ENCODE data around the gene SRBD1.

DNA sequence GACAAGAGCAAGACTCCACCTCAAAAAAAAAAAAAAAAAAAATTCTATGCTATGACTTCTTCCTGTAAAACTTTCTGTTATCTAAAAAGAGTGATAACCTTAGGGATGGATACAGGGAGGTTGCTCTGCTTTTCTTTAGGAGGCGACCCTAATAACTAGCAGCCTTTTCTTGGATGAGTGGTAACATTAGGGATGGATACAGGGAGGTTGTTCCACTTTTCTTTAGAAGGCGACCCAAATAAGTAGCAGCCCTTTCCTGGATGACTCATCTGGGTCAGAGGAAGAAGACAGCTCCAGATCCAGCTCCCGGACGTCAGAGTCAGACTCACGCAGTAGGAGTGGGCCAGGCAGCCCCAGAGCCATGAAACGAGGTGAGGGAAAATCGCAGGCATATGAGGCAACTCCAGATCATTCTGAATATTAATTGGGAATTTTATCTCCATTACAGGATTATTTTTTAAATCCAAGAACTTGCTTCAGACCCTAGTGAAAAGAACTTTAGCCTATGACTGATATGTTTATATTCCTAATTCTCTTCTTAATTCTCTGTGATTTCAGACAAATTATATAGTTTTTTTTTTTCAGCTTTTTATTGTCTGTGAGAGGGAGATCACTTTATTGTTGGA, 31.1 kb upstream of the C1GALT1C1L start:
- PRO-cap, 2 experiments = no peak in any of the 2 experiments

DNA sequence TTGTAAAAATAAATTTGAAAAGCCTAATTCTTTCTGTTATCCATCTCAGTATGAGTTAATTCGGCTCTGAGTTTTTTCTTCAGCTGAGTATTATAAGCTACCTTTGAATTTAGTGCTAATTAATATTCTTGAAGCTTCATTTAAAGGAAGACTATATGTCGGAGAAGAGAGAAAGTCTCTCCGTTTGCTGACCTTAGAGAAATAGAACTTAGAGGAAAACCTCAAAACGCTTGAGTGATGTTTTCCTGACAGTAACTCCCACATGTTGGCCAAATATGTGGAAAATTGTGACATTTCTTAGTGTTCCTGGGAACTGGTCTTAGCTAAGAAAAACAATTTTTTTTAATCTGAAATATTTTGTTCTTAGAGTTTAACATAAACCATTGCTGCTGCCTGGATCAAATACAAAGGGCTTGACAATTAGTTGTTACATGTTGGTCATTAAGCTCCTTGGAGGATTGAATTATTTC, 16.2 kb downstream of the DYNC2LI1 start:
- PRO-cap, 2 experiments = no peak in any of the 2 experiments

GRCh38 chr2:43826266-43826598, 12.4 kb downstream of the ABCG5 start:
- PRO-cap, 2 experiments = no peak in any of the 2 experiments

GRCh38 chr2:43842252-43842775, 3.5 kb downstream of the ABCG8 start:
- PRO-cap, 2 experiments = no peak in any of the 2 experiments

DNA sequence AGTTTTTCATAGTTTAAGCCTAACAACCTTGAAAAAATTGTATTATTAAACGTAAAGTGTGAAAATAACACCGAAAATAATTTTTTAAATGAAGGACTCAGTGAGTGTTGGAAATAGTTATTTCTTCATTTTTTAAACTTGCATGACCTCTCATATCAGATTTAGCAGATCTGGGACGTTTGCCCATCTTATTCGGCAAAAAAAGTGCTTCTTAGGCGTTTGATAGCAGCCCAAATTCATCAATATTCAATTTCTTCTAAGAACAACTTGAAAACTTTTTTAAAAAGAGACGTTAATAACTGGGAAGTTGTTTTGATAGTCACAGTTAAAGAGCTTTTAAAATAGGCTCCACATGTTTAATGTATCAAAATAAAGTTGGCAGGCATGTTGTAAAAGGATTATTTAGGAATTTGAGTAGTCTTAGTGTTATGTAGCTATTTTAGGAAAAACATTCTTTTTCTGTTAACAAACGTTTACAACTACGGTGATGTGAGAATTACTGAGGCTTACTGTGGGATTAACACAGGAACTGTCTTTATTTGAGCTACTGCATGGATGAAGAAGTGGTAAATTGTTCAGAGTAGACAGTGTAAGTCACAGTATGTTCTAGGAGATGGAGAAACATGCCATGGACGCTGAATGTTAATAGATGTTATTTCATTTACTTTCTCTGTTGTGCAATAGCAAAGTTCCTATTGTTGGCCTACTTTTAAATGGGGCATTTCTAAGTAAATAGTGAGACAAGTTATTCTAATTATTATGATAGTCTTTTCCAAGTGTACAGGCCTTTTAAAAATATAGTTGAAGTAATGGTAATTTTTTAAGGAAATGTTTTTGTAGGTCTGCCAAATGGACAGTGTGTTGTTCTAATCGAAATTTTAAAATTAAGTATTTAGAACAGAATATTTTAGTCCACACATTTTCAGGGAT, 1.6 kb downstream of the PPM1B start:
- PRO-cap, 2 experiments = peak in 1 of 2 experiments; most common minus-strand start position 511 of the sequence (in 1)

DNA sequence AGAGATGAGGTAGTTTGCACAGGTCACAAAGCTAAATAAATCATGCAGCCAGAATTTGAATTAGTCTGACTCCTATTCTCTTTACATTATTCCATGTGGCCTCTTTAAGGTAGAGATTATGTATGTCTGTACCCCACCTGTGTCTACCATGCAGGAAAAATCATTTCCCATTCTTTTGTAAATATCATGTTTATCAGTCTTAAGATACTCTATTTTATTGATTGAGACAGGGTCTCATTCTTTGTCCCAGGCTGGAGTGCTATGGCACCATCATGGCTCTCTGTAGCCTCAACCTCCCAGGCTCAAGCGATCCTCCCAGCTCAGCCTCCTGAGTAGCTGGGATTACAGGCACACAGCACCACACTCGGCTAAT, 52.7 kb upstream of the SLC3A1 start:
- PRO-cap, 2 experiments = no peak in any of the 2 experiments

GRCh38 chr2:44777475-44778012, 164.0 kb upstream of the SIX3 start:
- PRO-cap, 2 experiments = no peak in any of the 2 experiments

DNA sequence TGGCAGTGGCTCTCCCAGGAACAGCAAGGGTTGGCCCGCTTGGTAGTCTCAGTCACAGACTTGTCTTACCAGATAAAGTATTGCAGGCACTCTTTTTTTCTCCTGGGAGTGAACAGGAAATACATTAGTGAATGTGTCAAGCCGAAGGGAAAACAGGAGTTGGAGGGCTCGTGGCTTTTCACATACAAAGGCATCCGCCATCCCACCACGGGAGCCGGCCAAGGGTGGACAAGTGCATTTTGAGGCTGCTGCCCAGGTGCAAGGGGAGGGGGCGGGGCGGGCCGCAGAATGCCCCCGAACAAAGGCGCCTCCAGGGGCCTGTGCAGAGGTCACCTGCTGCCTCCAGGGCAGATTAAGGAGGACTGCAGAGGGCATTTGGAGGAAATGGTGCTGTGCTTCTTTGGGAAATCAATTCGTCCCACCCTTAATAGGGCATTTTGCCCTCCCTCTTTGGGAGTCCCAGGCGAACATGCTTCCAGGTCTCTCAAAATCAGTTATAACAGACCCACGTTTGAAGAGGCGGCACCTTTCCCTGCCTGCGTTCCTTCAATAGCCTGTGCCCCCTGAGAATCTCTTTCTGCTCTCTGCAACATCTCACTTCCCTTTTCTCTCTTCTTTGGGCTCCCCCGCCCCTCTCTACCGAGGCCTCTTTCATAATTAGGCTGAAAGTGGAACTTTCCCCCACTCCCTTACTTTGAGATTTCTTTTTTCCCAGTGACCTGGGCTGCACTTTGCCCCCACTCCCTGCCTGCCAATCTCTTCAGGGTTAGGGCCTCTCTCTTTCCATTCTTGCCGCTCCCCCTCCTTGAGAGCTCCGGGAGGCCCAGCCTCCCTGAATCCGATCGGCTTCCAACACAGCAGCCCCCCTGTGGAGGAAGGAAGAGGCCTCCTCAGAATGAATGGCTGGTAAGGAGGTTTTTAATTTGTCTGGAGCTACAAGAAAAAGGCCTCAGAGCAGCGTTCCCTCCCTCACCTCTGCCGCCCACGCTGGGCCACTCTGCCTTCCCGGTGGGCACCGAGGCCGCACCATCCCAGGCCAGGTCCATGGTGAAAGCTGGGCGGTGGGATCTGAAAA, 162.9 kb upstream of the SIX3 start:
- PRO-cap, 2 experiments = no peak in any of the 2 experiments

- PRO-cap, 2 experiments = no peak in any of the 2 experiments
These were observed 27.0 kb downstream of the SRBD1 start for GRCh38 chr2:45583971-45584517.

GRCh38 chr2:45610386-45611588, at the start of gene SRBD1:
SRBD1 (minus strand) TSS chr2:45611267.
- PRO-cap, 2 experiments = peak in 2 of 2 experiments; most common plus-strand start chr2:45611376 (in 2); most common minus-strand start chr2:45611241 (in 2)

GRCh38 chr2:45728269-45729207, 77.1 kb downstream of the PRKCE start:
- PRO-cap, 2 experiments = no peak in any of the 2 experiments

- PRO-cap, 2 experiments = no peak in any of the 2 experiments
These were observed 132.6 kb downstream of the PRKCE start for GRCh38 chr2:45783909-45784663.

GRCh38 chr2:45897801-45898608, 246.5 kb downstream of the PRKCE start:
- PRO-cap, 2 experiments = no peak in any of the 2 experiments

DNA sequence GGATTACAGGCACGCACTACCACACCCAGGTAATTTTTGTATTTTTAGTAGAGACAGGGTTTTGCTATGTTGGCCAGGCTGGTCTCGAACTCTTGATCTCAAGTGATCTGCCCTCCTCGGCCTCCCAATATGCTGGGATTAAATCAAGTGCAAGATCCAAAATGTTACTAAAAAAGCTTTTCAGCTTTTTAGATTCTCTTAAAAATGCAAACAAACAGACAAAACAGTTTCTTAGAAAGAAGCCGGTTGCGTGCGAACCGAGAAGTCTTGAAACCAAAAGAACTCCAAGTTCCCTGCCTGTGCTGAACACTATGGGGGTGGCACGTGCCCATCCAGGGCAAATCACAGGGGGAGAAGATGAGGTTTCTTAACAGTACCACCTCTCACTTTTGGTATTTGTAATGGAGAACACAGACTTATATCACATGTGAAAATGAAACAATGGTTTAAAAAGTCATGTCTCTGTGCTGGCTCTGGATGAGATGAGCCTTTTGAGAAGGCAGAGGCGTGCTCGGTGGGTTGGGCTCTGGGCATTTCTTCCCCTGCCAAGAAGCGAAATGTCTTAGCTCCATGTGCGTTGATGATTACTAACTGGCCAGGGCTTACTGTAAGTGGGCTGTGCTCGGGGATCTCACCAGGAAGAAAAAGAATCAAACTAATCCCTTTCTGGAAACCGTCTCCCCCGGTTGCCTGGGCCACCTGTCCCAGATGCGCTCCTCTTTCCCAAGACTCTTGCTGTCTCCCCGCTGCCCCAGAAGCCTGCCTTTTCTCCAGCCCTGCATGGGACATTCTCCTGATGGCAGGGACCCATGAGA, 252.8 kb downstream of the PRKCE start:
- PRO-cap, 2 experiments = no peak in any of the 2 experiments

DNA sequence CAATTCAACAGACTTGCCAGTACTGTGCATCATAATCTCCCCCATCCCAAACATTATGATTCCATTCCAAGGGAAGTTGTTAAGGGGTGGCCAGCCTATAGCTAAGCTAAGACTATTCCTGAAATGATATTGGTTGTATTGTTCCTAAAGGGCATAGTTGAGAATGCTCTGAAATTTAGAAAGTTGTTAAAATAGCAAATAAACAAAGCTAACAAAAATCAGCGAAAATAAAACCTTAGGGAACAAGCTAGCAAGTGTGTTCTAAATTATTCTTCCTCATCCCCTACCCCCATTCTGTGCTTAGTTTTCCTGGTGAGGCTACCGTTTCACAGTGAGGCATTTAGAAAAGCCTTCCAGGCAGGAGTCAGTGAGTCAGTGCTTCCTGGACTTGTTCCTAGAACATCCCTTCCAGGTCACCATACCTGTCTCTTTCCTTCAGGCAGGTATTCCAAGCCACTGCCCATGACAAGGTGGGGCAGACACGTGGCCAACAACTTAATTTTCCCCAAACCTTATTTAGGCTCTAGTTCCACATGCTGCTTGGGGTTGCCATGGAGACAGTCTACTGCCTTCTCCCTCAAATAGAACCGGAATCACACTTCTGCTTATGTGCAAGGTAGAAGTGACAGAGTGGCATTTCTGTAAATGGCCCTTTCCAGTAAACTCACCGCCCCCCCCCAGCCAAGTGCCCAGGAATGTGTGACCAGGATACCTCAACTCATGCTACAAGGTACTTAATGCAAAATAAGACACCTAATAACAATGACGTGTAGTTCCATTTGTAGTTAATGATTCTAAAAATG, 258.1 kb downstream of the PRKCE start:
- PRO-cap, 2 experiments = no peak in any of the 2 experiments

DNA sequence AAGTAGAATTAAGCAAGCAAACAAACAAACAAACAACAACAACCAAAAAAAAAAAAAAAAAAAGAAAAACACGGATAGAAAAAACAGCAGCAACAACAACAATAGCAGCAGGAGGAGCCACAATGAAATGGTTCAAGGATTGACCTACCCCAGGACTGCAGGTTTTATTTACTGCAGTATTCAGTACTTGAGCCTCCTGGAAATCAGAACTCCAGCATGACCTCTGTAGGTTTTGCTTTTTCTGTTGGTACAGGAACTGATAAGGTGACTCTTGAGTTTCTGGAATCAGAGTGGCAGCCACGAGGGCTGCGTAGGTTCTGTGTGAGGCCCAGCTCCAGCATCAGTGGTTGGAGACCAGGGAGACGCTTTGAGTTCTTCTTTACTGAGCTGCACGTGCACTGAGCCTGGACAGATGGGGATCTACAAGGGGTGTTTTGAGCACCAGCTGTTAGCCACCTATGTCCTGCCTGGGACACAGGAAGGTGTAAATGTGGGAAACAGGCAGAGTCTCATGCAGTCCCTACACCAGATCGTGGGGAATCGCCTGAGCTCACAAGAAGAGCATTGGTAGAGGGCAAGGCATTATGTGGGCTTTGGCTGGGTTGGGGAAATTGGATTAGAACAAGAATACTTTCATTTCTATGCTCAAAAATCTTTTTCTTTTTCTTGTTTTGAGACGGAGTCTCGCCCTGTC, 222.7 kb upstream of the EPAS1 start:
- PRO-cap, 2 experiments = no peak in any of the 2 experiments

- PRO-cap, 2 experiments = no peak in any of the 2 experiments
These were observed 177.7 kb upstream of the EPAS1 start for GRCh38 chr2:46119436-46119910.

GRCh38 chr2:46277656-46277992, 19.6 kb upstream of the EPAS1 start:
- PRO-cap, 2 experiments = no peak in any of the 2 experiments

GRCh38 chr2:46352518-46353307, 55.5 kb downstream of the EPAS1 start:
- PRO-cap, 2 experiments = no peak in any of the 2 experiments

- PRO-cap, 2 experiments = no peak in any of the 2 experiments
These were observed 25.3 kb downstream of the CRIPT start for GRCh38 chr2:46642008-46642991.

All from right ventricle myocardium (tissue), 1 donor.